Skin of body (tissue), 2 donors: Measurements from ENCODE around the genes RPS25 and HYOU1.

- RAMPAGE, long total RNA = no peak
These were observed 20.0 kb downstream of the TREH start for GRCh38 chr11:118659240-118660048.

DNA sequence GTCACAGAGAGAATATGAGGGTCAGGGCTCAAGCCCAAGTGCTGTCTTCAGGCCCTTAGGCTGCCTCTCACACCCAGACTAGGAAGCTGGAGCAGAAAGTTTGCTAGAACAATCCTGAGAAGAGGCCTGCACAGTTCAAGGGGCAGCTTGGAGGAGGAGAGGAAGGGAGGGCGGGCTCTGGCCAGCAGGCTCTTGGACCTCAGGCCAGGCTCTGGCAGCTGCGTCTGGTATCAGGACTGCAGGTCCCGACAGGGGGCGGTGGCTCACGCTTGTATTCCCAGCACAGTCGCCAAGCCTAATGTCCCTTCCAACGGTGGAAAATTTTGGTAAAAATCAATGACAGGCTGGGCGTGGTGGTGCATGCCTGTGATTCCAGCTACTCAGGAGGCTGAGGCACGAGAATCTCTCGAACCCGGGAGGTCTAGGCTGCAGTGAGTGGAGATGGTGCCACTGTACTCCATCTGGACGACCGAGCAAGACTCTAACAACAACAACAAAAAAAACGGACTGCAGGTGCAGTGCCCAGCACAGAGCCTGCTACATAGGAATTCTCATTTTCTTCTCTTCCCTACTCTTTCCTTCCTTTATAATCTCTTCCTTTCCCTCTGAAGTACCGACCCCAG, 491 bp downstream of the TREH start:
- RAMPAGE, long total RNA = no peak

DNA sequence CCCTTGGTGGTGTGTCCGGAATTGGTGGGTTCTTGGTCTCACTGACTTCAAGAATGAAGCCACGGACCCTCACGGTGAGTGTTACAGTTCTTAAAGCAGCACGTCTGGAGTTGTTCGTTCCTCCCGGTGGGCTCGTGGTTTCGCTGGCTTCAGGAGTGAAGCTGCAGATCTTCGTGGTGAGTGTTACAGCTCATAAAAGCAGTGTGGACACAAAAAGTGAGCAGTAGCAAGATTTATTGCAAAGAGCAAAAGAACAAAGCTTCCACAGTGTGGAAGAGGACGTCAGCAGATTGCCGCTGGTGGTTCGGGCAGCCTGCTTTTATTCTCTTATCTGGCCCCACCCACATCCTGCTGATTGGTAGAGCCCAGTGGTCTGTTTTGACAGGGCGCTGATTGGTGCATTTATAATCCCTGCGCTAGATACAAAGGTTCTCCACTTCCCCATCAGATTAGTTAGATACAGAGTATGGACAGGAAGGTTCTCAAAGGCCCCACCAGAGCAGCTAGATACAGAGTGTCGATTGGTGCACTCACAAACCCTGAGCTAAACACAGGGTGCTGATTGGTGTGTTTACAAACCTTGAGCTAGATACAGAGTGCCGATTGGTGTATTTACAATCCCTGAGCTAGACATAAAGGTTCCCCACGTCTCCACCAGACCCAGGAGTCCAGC, 8.9 kb upstream of the TREH start:
- RAMPAGE, long total RNA = no peak

DNA sequence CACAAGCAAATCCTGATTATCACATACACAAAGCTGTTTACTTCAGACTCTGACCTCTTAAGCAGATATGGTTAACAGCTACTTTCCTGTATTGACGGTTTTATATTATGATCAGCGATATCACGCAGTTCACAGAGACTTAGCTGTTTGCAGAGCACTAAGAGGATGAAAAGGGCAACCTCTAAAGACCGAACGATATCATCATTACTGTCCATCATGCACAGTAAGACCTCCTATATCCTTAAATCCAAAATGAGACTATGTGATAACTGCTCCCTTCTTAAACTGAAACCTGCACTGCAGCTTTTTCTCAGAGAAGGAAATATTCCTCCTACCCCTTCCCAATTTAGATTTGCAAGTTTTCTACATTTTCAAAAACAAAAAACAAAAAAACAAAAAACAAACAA, 1.4 kb downstream of the DDX6 start:
- RAMPAGE, long total RNA = no peak

DNA sequence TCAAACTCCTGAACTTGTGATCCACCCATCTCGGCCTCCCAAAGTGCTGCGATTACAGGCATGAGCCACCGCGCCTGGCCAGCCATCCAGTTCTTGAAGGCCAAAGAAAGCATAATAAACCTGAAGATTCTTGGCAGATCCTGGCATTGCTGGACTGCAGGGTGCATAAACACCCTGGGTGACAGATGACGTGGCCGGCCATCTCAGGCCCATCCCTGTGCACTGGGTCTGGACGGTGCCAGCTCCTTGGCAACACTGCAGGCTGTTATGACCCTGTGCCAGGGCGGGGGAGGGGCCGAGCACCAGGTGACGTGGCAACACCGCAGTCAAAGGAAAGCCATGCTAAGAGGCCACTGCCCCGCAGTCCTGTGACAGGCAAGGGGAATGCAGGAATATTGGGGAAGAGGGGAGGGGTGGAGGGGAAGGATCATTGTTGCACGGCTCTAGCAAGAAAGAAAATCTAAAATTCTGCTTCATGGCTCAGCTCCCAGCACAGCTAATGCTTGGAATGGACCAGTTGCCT, 29.4 kb upstream of the DDX6 start:
- RAMPAGE, long total RNA = no peak

GRCh38 chr11:118820865-118821390, 30.0 kb upstream of the DDX6 start:
- RAMPAGE, long total RNA = no peak

- RAMPAGE, long total RNA = no peak
These were observed 19.5 kb upstream of the CXCR5 start for GRCh38 chr11:118864225-118864571.

DNA sequence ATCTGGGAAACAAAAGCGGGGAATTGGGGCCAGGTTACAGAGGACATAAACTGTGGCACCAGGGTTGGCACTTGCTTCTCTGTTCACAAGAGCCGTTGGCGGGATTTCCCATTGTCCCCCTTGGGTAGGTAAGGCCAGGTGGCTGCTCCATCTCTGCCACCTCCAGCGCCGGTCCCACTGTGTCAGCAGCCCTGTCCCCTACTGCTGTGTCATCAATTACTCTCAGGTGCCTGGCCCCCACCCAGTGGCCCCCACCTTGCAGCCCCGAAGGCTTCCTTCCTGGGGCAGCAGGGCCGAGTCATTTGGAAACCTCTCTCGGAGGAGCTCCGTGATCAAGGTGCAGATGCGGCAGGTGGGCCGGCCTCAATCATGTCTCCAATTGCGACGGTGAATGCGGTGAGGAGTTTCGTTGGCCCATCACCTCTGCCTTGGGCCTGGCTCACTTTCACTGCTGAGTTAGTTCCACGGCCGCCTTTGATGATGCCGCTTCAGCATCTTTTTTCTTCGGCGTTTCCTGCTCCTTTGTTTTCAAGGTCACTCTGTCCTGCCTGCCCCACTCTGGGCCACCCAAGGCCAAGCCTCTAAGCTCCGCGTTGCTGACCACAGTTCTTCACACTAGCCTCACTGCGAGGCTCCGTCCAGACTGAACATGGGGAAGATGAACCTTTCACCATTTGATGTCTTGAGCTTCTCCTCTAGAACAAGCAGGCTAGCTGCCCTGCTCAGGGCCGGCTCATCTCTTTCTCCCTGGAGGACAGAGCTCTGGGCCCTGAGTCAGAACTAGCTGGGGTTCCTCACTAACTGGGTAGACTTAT, 11.2 kb upstream of the CXCR5 start:
- RAMPAGE, long total RNA = no peak

DNA sequence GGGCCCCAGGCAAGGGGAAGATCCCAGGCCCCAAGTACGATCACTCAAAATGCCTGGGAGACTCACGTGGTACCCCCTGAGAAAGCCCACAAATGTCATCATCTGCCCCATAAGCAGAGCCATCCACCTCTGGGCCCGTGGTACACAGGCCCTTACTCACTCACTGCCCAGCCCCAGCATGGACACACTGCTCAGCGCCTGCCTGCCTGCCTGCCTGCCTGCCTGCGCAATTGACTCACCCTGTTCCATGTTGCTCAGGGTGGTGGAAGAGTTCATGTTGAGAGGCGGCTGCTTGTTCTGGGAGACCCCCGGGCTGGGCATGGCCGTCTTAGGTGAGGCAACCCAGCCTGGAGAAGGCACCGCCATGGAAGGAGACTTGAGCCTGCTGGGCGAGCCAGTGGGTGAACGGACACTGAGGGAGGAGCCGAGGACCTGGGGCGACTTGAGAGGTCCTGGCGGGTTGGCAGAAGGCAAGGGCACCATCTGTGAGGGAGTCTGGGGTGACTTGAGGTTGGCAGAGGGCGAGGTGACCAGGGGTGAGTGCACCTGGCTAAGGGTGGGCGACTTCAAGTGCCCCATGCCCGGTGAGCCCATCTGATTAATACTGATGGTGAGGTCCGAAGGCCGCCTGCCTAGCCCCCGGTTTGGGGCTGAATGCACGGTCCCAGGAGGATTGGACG, 16.8 kb downstream of the CXCR5 start:
- RAMPAGE, long total RNA = no peak

- RAMPAGE, long total RNA = no peak
These were observed 17.3 kb downstream of the BCL9L start for GRCh38 chr11:118908334-118908979.

GRCh38 chr11:118912268-118913268, 13.2 kb downstream of the BCL9L start:
- RAMPAGE, long total RNA = no peak

DNA sequence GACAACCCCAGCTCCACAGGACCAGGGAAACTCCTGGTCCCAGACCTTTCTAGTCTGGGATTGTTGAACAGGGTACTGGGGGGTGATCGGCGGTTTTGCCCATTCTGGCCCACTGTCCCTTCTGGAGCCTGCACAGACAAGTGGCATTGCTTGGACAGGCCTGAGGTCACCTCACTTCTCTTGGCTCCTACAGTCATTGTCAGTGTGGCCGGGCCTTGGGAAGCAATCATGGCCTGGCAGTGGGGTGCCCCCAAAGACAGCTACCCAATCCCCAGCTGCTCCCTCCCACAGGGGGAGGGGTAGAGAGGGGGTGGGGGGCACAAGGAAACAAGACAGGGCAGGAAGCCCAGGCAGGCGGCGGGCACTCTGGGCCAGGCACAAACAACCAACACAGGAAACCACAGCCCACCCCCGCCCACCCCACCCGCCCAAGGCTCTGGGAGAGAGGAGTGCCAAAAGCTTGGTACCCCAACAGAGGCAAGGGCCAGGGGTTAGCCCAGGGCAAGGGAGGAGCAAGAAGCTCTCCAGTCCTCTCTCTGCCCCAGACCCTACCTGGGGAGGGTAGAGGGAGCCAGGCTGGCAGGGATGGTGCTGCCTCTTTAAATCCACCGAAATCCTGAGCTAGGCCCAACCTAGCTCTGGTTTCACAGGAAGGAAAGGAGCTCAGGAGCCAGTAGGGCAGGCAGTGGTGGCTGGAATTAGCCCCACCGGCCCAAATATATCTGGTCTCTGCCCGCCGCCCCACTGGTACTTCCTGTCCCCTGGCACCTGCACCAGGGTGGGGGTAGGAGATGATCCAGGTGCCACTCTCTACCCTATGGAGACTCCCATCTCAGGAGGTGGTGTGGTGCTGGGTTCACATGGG, 12.2 kb downstream of the BCL9L start:
- RAMPAGE, long total RNA = no peak

- RAMPAGE, long total RNA = start-site peak on the minus strand at chr11:119018325-119018377, 9,424 and 408 reads in 2 replicates
These were observed at the start of gene RPS25 for GRCh38 chr11:119017874-119018912. Gene RPS25, minus strand, starts transcription at chr11:119018343.

- RAMPAGE, long total RNA = no peak
These were observed 11.9 kb downstream of the TRAPPC4 start for GRCh38 chr11:119030092-119031271.

- RAMPAGE, long total RNA = no peak
These were observed at the start of gene HYOU1 for GRCh38 chr11:119056277-119057273. Gene HYOU1, minus strand, starts transcription at chr11:119057205.

DNA sequence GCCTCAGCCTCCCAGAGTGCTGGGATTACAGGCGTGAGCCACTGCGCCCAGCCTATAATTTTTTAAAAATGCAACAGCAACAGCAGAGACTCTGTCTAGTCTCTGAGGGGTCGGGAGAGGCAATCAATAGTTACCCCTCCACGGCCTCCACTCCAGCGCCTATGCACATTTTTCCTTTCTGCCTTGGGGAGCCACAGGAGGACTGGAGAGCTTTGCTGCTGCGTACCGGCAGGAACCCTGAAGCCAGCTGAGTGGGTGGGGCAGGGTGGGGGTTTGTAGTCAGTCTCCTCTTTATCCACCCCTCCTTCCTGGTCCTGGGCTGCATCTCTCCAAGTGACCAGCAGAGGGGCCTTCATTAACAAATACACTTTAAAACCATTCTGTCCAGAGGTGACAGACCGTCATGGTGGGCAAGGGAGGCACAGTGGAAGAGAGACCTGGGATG, 4.1 kb upstream of the ABCG4 start:
- RAMPAGE, long total RNA = no peak

- RAMPAGE, long total RNA = no peak
These were observed 11.0 kb downstream of the MCAM start for GRCh38 chr11:119305614-119306565.

- RAMPAGE, long total RNA = no peak
These were observed 10.2 kb downstream of the MCAM start for GRCh38 chr11:119306566-119307298.

- RAMPAGE, long total RNA = no peak
These were observed 3.0 kb upstream of the MCAM start for GRCh38 chr11:119319961-119320221.

GRCh38 chr11:119366449-119367515, 14.7 kb downstream of the USP2 start:
- RAMPAGE, long total RNA = no peak